Mesothelial cell of epicardium (in vitro differentiated cells): ENCODE measurements around the gene P2RY12.

- PRO-cap: no peak
These were observed 159 bp downstream of the PFN2 start for GRCh38 chr3:149970682-149970789.

DNA sequence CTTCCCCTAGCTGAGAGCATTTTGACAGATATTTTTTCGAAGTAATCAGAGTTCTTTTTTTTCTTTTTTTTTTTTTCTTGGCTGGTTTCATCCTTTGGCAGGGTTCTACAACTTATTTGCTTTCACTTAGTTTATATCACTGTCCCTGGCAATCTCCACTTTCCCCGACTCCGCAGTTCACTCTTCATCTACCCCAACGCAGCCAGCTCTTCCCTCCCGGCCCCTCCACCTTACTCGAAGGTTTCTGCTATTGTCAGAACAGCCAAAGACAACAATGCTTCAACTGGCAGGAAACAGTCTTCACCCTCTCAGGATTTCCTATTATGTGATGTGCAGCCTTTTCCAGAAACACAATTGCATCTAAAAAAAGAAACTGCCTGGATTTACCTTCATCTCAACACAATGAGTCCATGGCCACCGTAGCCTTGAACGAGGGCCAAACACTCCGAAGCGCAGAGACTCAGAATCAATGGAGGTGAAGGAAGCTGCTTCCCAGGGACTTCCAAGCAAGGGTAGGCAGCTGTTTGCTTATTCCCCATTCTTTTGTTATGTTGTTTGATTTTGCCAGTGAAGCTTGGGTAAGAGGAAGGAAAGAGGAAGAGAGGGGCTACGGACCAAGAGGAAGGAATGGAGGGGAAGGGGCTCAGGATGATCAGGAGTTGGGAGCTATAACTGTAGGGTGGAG lies 182.1 kb upstream of the TSC22D2 start:
- PRO-cap: no peak

GRCh38 chr3:150255219-150255983 lies 152.7 kb upstream of the TSC22D2 start:
- PRO-cap: no peak

- PRO-cap: no peak
These were observed 140.8 kb upstream of the TSC22D2 start for GRCh38 chr3:150267284-150267715.

GRCh38 chr3:150314441-150315261 lies 93.4 kb upstream of the TSC22D2 start:
- PRO-cap: no peak

DNA sequence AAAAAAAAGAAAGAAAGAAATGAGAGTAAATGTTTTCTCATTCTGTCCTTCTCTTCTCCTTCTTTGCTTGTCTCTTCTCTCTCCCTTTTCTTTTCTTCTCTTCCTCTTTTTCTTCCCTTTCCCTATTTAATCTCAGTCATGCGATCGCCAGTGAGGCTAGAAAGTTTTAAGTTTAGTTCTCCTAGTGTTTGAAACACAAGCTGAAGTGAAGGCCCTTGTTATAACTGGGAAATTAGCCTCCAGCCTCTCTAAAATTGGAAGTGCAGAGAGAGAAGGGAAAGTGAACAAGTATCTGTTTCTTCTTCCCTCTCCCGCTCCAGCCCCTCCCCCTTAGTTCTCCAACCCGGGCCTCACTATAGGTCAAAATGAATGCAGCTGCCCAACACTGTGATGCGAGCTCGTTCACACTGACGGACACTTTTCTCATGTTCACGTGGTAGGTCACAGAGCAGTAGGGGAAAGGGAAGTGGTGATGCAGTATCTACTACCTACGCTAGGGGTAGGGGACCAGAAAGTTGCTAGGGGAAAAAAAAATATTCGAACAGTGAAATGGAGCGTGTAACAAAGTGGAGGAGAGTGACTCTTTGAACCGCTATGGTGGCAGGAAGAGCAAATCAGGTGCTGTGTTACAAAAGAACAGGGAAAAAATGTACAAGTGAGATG lies 23.4 kb upstream of the TSC22D2 start:
- PRO-cap: no peak

DNA sequence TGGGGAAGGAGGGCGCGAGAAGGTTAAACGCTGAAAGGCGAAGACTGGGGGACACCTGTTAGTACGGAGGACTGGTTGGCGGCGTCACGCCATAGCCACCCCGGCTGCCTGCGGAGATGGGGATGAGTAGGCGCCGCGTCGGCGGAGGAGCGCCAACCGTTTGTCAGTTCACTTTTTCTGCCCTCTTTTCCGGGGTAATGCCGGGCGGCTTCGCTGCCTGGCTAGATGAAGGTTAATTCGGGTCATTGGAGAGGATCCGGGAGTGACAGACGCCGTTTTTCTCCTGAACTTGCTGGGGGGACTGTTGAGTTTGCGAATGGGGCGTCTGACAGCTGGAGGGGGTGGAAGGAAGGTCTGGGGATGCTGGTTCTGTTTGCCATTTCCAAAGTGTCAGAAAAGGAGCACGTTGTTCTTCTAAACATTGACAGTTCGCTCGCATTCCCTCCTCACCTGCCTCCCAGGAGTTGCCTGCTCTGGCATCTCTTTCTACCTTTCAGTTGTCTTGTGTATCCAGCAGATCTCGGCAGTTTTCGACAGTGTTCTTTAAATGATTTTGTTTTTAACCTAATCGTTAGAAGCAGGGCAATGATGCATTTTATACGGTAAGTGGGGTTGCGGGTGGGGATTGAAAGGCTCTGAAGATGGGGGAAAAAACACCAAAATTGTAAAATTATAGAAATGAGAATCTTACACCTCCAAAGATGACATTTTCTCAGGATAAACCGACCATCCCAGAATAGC lies 779 bp downstream of the SELENOT start:
- PRO-cap: unidirectional peak, minus-strand start at position 73 of the sequence

GRCh38 chr3:150726339-150726783 lies 22.6 kb upstream of the ERICH6 start:
- PRO-cap: no peak

GRCh38 chr3:150751700-150752388 lies 11.1 kb downstream of the SIAH2 start:
- PRO-cap: no peak

DNA sequence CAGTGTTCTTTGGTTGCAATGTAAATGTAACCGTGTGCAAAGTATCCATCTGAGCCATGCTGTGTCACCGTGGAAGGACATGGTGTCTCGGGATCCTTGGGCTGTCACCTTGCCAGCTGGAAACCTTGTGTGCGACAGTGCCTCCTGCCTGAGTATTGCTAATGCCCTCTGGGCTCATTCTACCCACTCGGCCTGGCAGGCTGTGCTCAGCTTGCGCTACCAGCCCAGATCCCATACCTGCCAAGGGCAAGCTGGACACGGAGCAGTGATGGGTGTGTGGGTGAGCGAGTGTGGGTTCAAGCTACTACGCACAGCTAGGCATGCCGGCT lies 10.7 kb upstream of the SIAH2 start:
- PRO-cap: no peak

GRCh38 chr3:150890181-150890899 lies 14.9 kb downstream of the MINDY4B start:
- PRO-cap: no peak

DNA sequence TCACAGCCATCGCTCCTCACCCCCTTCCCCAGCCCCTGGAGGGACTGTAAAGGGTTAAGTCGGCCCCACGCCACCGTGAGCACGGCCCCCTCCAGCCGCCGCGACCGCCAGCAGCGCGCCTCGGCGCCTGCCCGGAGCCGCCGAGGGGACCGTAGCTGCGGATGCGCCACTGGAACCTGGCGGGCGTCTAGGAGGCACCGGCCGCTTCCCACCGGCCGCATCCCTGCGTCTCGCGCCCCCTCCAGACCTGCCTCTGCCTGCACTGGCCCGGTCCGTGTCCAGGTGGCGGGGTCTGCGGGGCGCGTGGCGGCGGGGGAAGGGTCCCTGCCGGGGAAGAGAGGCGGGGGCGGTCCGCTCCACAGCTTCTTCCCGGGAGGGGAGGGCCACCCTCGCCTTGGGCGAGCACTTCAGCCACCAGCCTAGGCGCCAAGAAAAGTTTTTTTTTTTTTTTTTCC lies 608 bp downstream of the MED12L start:
- PRO-cap: no peak

DNA sequence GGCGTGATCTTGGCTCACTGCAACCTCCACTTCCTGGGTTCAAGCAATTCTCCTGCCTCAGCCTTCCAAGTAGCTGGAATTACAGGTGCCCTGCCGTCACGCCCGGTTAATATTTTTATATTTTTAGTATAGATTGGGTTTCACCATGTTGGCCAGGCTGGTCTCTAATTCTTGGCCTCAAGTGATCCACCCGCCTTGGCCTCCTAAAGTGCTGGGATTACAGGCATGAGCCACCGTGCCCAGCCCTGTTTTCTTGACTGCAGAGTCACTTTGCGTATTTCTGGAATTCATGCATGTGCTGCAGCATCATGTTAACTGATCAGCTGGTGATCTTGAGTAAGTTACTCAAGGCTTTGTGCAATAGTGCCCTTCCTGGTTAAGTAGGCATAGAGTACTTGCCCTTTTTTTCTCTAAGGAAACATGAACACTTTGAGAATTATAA lies 33.8 kb downstream of the GPR171 start:
- PRO-cap: no peak

DNA sequence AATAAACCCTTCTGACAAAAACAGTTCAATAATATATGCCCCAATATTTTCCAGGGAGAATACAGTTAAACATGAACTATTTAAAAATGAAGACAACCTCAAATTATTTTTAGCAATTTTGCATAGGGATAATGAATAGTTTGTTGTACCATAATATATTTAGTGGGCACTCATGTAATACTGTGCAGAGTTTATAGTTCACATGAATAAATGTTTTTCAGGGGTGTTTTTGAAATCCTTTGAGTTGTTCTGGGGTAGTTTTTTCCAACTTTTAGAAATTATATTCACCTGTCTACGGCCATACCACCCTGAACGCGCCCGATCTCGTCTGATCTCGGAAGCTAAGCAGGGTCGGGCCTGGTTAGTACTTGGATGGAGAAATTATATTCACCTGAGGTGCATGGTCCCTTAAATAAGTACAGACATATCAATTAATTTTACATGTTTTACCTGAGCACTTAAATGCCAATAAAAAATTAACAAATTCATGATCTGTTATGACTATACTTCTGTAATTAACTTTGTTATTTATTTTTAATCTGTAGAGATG lies 15.1 kb downstream of the GPR171 start:
- PRO-cap: no peak

GRCh38 chr3:151200014-151200261 lies 3.1 kb downstream of the GPR171 start:
- PRO-cap: no peak

- PRO-cap: no peak
These were observed 23.2 kb upstream of the GPR171 start for GRCh38 chr3:151226244-151226560.

DNA sequence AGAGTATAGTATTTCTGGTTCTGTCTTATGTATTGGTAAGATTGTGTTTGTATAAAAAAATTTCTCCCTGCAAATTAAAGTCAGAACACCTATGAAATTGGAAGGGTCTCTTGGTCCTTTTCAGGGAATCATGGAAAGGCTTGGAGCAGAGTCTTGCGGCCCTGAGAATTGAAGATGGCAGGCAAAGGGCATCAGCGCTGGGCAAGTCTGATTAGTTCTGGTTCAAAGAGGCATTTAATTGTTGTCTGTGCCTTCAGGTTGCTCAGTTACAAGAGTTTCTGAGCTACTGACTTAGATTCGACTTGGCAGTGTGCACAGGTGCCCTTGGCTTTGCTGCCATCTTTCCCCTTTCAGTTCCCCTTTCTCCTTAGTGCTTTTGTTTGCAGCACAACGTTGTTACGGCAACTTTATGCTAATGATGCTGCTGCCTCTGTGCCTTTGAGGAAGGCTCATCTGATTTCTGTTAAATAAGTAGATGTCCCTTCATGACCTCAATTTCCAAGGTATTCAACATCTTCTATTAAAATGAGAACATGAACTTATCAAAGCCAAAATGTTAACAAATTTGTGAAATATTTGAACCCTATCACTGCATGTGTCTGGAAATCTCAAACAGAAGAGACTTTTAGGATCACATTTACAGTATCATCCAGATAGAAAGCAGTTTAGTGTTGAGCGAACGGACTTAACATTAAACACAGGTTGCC lies 12.4 kb downstream of the P2RY14 start:
- PRO-cap: no peak

- PRO-cap: no peak
These were observed at the start of gene P2RY12 for GRCh38 chr3:151384488-151385280. Gene P2RY12, minus strand, starts transcription at chr3:151384753.

DNA sequence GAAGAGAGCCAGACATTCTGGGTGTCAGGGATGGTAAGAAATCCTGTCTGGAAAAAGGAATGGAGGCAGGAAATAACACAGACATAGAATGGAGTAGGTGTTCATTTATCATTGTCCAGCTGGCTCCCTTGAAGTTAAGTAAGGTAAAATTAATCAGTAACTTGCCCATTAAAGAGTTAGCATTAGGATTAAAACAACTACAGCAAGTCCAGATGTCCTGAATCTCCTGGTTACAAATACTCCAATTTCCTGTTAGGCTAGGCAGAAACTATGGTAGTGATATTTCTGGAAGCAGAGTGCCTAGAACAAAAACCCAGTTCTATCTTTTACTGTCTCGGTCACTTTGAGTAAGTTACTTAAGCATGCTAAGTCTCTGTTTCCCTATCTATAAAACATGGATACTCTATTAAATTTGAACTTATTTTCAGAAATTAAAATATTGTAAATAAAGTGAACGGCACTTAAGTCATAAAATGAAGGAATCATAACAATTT lies 13.4 kb upstream of the SUCNR1 start:
- PRO-cap: no peak

- PRO-cap: no peak
These were observed 68.2 kb upstream of the MBNL1 start for GRCh38 chr3:152200529-152200868.